Foreskin keratinocyte (primary cell): ENCODE data around the genes PLEKHA1 and HMX2.

DNA sequence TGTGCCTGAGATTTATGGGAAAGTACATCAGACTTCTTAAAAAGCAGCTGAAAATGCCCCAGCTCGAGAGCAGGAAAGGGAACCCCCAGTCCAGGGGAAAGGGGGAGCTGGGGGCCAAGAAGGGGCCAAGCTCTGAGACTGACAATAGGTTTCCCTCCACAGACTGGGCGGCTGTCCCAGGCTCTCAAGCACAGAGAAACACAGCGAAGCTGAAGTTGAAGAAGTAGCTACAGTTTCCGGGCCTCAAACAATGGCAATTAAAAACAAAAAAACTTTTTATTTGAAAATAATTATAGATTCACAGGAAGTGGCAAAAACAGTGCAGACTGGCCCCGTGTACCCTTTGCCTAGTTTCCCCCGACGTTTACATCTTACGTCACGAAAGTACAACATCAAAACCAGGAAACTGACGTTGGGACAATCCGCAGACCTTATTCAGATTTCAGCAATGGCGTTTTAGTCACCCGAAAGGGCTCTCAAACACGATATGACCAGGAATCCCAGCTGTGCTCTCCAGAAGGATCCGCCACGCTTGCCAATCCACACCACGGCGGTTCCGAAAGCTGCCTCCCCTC is 84.0 kb upstream of the FGFR2 start:
- RAMPAGE, total RNA, result no peak

DNA sequence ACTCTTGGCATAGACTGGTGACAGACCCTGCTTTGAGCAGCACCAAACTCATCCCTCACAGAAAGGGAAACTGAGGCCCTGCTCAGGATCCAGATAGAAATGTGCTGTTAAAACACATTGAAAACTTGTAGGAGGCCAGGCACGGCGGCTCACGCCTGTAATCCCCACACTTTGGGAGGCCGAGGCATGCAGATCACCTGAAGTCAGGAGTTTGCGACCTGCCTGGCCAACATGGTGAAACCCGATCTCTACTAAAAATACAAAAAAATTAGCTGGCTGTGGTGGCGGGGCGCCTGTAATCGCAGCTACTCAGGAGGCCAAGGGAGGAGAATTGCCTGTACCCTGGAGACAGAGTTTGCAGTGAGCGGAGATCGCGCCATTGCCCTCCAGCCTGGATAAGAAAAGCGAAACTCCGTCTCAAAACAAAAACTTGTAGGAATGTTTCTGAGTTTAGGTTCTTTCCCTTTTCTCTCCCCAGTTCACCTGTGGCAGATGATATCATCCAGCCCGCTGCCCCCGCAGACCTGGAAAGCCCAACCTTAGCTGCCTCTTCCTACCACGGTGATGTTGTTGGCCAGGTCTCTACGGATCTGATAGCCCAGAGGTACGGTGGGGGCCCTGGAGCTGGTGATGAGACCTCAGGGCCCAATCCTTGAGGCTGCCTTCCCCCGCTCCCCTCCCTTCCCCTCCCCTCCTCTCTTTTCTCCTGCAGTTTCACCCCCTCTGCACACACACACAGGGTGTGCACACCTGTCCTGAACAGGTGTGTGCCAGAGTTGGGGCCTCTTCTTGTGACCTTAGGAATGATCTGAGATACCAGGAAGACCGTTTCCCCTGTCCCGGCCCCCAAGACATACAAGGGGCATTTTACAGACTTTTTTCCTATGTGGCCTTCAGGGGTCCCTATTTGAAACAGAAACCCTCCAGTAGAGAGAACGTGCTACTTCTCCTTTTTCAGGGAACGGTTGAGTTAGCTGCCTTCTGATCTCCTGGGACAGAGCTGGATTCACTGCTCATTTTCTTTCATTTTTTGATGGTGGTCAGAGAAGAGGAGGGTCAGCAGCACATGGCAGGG is 138.6 kb upstream of the BTBD16 start:
- RAMPAGE, total RNA, result no peak

- RAMPAGE, total RNA, result no peak
Measured at GRCh38 chr10:122139232-122139766, 131.8 kb upstream of the BTBD16 start.

DNA sequence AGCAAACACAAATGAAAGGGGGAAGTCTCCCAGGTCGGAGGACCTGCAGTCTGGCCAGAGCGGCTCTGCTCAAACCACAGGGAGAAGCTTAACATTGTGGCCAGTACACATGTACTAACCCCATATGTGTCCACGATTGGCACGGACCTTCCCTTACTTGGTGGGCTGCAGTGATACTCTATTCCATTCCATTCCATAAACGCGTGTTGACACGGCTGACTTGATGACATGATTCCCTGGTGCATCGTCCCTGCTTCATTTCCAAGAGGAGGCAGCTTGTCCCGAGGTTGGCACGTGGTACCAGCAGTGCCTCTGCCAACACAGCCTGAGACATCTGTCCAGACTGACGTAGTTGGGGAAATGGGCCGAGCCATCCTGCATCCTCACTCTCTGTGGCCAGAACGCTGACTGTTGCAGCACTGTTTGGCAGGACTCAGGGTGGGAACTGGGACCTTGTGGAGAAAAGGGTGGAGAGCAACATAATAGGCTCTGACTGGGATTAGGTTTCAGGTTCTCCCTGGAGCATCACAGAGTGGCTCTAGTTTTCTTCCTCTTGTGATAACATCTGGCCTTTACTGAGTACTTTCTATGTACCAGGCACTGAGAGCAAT is 118.6 kb upstream of the BTBD16 start:
- RAMPAGE, total RNA, result no peak

DNA sequence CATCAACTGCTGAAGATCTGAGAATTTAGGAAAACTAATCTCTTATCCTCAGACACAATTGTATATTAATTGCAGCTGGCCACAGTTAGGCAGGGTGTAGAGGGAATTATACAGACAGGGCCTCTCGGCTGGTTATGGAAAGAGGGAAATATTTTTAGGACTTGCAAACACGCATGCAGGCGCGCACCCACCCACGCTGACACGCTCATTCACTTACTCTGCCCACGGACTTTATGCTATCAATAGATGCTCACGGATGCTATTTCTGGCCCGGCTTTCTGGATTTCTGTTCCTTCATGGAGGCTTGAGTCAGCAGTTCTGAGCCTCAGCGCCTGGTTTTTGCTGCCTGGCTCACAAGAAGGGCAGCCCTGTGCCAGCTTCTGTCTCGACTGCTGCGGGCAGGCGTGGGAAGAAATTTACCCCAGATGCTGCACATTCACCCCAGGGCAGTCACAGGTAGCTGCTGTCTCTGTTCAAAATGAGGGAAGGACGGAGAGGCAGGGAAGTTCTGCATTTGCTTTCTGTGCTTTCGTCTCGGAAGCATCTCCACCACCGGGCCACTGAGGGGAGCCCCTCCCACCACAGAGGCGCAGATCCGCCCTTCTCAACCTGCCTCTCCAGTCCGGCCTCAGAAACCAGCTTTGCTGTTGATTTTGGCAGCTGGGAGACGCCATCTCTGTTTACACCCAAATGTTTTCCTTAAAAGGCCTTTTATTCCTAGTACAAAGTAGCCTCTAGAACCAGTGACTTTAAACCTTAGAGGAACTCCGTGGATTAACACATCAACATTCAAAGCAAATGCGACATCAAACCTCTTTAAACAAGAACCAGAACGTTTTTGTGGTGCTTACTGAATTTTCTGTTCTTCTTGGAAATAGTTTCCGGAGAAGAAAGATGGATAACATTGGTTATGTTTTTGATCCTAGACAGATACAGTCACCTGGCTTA is 116.2 kb upstream of the BTBD16 start:
- RAMPAGE, total RNA, result no peak

GRCh38 chr10:122163370-122164144 is 107.5 kb upstream of the BTBD16 start:
- RAMPAGE, total RNA, result no peak

DNA sequence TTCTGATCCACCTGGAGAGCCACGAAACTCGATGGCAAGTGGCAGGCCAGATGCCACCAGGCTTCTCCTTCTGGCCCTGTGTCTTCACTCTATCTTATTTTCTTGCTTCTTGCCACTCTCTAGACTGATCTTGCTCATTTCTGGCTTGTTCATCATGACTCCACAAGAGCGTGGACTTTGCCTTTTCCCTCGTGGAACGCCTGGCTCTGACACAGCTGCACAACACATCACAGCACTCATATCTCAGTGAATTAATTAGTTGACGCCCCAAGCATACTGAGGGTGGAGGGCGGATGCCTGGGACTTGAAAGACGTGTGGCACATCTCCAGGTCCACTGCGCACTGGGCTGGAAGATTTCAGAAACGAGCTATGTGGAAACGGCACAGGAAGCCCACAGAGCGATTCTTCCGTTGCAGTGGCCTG is 23.7 kb upstream of the PLEKHA1 start:
- RAMPAGE, total RNA, result no peak

GRCh38 chr10:122374605-122375585 is at the start of gene PLEKHA1:
Gene PLEKHA1 (plus strand): TSS chr10:122374708.
- RAMPAGE, total RNA, result no peak

GRCh38 chr10:122488609-122489164 is 27.3 kb downstream of the HTRA1 start:
- RAMPAGE, total RNA, result no peak

GRCh38 chr10:122674826-122675215 is 2.2 kb downstream of the SPADH start:
- RAMPAGE, total RNA, result no peak

DNA sequence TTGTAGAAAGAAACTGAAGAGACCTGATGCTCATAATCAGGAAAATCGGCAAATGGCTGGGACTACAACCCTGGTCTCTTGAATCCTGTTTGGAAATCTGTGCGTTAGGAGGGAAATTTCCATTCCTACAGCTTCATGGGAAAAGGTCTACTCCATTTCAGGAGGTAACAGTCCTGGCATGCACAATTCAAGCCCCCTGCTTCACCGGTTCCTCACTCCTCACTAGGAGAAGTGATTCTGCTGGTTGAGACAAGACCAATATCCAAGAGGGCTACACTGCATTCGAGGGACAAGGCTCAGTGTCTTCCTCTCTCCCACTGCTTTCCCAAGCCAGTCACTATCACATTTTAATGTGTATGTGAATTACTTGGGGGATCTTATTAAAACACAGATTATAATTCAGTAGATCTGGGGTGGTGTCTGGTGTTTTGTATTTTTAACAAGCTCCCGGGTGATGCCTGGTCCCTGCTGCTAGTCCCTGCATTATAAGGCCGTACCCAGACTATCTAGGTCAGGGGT is 11.4 kb downstream of the IKZF5 start:
- RAMPAGE, total RNA, result no peak

GRCh38 chr10:123147752-123148917 is at the start of gene HMX2:
Gene HMX2 (plus strand): TSS chr10:123148136.
- RAMPAGE, total RNA, result no peak

GRCh38 chr10:123154658-123155551 is 703 bp downstream of the BUB3 start:
- RAMPAGE, total RNA, result no peak

DNA sequence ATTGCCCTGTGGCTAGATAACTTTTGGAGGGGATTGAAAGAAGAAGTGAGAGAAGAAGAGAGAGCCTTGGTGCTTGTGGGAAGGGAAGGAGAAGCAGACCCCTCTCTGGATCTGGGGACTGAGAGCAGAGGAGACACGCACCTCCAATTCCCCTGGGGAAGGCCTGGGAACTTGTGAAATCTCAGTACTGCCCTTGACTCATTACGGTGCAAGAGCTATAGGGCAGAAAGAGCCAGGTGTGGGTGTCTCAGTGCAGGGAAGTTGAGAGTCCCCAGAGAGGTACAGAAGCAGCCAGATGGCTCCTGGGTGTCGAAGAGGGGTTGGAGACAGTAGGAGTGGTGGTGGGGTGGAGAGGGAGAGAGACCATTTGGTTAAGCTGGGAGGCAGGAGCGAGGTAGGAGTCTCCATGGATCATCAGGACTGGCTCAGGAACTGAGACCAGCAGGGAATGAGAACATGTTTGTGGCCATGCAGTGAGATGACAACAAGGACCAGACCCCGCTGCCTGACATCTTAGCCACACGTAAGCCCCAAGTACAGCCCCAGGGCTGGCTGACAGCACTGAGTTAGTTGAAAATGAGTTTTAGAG is 238.1 kb downstream of the BUB3 start:
- RAMPAGE, total RNA, result no peak

- RAMPAGE, total RNA, result no peak
Measured at GRCh38 chr10:123863958-123864529, 27.6 kb downstream of the CPXM2 start.

DNA sequence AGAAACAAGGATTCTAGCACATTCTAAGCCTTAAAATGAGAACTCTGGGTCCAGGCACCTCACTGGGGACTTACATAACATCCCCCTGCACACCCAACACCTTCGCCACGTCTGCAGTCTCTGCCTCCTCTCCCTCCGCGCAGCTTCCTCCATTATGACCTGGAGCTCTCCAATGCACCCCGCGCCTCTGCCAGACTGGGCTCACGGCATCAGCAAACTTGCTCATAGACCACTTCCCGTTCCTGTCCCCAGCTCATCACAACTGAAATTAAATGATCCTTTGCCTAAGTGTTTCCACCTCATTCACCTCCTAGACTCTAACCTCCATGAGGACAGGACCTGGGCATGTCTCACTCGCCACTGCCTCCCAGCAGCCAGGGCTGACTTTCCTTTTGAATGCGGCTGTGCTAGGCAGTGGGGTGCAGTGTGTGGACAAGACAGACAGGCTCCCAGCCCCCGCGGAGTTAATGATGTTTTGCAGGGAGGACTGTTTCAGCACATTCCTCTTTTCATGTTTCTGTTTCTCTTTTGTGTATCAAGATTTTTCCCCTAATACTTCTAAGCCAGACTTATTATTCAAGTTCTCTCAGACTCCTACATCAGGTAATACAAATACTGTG is 18.8 kb downstream of the CHST15 start:
- RAMPAGE, total RNA, result no peak

DNA sequence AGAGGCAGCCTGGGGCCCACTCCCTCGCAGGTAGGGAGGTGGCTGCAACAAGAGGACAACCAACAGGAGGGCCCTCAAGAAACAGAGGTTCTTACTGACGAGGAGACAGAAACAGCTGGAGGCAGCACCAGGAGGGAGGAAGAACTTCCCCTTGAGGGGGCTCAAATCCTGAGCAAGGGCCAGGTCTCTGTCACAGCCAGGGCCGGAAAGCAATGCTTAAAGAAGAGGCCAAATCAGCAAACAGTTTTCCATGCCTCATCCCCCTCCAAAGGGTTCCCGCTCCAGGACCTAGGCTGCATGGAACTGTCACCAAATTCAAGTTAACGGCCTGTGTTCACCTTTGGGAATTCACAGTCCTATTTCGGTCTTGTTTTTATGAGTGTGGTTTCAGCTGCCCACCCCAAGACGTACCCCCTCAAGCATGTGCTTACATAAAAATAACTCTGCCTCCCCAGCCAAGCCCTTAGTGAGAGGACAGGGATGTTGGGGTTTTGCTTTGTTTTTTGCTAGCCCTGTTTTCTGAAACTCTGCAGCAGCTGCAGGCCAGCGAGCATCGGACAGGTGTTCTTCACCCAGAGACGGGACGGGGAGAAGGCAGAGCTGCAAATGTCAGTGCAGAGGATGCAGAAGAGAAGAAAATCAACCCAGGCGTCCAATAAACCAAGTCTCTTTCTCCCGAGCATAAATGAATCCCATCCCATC is 13.7 kb downstream of the CHST15 start:
- RAMPAGE, total RNA, result no peak

DNA sequence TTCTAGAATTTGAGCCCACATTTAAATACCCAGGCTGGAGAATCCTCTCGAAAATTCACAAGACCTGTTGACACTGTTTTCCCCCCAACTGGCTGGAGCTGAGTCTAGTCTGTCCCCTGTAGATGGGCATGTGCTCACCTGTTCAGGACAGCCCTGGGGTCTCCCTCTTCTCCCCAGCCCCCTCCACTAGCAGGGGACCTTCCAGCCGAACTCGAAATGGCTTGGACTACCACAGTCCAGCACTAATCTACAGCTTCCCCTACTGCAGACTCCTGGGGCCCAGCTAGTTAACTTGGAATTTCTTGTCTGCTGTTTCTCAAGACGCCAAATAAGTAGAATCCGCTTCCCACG is 3.2 kb downstream of the CHST15 start:
- RAMPAGE, total RNA, result no peak

DNA sequence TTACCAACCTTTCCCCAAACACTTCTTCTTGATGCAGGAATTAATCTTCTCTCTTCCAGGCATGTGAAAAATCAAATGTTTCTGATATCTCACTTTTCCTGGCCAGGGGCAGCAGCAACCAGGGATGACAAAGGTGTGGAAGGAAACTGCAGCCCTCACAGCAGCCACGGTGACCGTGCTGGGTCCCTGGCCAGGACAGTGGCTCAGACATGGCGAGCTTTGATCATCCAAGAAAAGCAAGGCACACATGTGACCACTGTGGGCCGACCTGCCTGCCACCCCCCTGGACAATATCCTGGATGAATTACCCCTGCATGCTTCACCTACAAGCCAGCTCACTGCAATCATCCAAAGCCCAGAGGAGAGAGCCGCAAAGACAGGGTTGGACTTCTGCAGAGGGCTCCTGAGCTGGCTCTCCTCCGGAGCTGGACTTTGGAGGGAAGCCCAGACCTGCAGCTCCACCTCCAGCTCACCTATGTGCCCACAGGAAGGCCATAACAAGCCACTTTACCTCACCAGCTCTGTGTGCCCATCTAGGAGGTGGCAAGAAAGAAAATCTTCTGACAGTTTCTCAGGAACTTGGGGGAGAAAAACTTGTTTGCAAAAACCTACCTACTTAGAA is 2.7 kb downstream of the CHST15 start:
- RAMPAGE, total RNA, result no peak

GRCh38 chr10:124105020-124106060 is 11.9 kb upstream of the CHST15 start:
- RAMPAGE, total RNA, result no peak